ENCODE results near the genes PYGL, PTGDR, BMP4 and SAMD4A.

DNA sequence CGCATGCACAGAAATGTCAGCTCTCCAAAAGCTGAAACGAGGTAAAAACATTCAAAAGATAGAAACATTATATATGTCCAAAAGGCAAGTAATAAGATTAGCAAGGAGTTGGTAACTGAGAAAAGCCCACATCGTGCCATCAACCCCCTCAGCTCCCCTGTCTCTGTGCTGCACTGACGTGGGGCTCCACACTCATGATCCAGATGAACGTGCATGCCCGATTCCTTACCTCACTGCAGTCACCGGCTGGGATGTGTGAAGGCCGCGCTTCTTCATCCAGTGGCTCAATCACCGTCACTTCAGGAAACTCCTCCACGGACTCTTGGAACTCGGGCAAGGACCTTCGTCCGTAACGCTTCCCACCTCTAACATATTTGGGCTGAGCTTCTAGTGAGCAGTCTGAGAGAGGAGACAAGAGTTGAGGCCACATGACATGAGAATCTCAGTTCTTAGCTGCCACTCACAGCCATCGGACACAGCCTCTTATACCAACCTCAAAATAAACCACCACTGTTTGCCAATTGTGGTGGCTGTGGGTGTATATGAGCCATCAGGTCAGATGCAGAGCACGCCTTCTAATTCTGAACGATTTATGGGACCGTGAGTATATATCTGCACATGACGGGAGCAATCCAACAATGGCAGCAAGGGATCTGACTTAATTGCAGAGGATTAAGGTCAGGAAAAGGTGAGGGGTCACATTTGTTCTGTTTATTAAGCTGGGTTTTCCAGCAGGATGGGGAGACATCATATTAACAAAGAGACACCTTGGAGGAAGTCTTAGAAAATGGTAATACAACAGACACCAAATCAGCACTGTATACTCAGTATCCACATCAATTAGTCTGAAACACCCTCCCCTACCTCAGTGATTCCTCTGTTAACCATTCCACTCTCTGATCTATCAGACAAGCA lies 38.2 kb downstream of the NIN start:
- RRBS: no CpG with 5 or more reads among the region's 20 CpGs

DNA sequence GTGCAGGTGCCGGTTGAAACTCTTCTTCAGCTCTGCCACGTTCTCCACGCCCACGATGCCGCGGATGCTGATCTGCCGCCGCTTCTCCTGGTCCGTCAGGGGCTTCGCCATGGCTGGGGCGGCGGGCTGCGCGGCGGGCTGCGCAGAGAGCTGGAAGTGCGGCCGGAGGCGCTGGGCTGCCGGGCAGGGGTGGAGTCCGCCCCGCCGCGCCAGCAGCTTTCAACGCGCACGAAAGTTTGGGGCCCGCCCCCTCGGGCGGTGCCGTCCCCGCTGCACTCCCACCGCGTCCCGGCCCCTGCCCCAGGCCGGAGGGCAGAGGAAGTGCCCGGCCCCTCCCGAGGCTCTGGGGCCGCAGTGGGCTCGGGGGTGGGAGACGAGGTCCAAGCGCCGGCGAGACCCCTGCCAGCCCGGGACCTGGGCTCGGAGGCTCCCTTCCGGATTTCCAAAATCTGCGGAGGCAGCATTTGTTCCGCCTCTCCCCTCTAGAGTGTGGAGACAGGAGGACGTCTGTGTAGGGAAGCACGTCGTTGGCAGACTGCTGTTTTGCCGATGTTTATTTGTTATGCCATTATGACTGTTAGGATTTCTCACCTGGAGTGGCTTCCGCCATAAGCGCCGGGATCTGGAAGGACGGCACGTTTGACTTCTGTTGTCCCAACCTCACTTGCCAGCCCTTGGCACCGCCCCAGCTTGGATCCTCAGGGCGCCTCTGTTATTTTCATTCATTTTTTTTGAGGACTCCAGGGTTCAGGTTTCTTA lies at the start of gene PYGL:
PYGL (minus strand) TSS at position 191 of the 759 bp plus-strand sequence.
- RRBS: 2% methylated on average over 15 of the region's 60 CpGs

GRCh38 chr14:51398831-51399457 lies 158.9 kb downstream of the TMX1 start:
- RRBS: no CpG with 5 or more reads among the region's 5 CpGs

DNA sequence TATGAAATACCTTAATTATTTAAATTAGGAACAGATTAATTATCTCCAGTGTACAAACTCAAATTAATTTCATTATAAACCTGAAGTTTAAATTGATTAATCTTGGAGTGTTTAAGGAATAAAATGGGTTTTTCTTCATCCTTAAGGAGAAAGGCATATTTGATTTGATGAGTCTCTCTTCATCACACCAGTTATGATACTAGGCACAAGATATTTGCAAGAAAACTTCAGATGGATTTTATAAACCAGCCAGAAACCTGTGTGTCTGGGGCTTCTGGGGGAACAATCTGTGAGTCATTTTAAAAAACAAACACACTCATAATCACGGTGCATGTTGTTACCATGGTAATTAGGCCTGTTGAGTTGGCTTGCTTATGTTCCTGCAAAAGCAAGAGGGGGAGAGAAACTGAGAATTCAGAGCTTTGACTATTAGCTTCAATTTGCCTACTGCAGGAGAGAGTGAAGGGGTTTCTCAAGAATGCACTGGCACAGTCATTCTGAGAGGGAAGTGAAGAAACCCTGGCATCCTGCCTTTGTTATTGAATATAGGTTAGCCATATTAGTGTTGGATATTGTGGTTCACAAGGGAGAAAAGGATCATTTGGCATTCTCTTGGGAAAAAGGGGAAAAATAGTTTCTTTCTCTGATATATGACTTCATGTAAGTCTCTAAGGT lies 12.7 kb downstream of the GNG2 start:
- RRBS: no CpG with 5 or more reads among the region's 1 CpG

DNA sequence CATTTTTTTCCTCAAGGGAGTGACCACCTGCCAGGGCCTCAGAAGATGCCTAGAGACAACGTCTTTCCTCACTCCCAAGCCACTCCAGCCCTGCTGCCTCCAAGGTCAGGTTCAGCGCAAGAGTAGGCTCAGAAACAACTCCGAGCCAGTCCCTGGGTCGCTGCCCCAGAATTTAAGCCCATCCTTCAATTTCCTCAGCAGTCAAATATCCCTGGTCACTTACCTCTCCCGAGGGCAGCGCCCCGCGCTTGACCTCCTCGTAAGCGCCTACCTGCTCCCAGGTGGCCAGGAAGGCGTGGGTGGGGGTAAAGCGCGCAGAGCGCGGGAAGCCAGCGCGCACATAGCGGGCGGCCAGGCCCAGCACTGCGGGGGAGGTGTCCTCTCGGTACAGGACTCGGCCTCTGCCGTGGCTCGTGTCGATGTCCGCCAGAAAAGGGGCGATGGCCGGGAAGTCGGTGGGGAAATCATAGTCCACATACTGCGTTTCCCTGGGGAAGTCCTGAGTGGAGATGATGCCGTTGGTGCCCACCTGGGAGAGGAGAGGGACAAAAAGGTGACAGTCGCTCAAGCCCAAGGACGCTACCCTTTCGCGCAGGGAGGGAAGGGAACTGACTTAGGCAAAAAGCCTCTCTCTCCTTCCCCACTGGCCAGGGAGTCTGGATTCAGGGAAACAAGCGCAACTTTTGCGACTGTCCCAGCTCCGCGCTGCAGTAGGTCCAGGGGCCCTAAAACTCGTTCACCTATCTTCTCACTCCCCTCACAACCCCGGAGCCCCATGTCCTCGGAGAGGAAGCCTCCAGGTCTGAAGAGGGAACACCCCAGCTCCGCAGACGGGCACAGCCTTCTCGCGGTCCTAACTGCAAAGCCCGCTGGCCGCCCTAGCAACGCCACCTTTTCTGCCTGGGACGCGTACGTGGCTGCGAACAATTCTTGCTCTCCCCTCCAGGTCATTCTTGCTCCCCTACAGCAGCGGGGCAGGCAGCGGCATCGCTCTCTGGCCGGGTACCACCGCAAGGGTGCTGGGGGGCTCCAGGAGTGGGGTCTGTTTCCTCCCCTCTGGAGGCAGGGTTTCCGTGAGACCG lies 883 bp downstream of the NID2 start:
- RRBS: no CpG with 5 or more reads among the region's 60 CpGs

- RRBS: no CpG with 5 or more reads among the region's 63 CpGs
Measured at GRCh38 chr14:52267215-52268133, at the start of gene PTGDR. Gene PTGDR (plus strand): TSS chr14:52267698.

GRCh38 chr14:52268134-52269103 lies 921 bp downstream of the PTGDR start:
- RRBS: 76% methylated on average over 7 of the region's 61 CpGs

GRCh38 chr14:52314520-52315281 lies 589 bp downstream of the PTGER2 start:
- RRBS: 54% methylated on average over 14 of the region's 63 CpGs

- RRBS: no CpG with 5 or more reads among the region's 5 CpGs
Measured at GRCh38 chr14:52352521-52353027, 38.5 kb downstream of the PTGER2 start.

GRCh38 chr14:52706271-52706738 lies 695 bp upstream of the PSMC6 start:
- RRBS: no CpG with 5 or more reads among the region's 5 CpGs

DNA sequence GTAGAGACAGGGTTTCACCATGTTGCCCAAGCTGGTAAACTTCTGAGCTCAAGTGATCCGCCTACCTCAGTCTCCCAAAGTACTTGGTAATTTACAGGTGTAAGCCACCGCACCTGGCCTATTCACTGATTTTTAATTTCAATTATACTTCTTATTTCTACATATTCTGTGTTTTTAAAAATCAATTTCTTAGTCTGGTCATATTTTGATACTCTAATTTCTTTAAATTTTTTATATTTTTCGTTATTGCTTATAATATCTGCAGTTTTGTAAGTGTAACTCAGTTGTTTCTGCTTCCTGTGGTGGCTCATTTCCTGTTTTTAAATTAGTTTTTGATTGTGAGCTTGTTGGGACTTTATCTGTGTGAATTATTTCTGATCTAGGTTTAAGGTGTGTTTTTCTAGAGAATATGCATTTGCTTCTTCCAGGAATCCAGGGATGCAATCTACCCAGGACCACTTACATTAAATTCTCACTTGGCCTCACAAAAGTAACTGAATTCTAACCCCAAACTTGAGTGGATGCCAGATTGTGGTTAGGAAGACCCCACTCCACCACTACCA lies 11.7 kb downstream of the STYX start:
- RRBS: no CpG with 5 or more reads among the region's 3 CpGs

DNA sequence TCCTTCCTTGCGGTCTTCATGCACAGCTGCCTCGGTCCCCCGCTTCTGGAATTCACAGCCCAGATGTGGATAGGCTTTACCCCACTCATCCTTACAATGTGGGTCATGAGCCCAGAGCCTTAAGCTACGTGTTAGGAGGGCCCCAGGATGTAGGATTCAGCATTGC lies 239 bp upstream of the DDHD1 start:
- RRBS: no CpG with 5 or more reads among the region's 4 CpGs

DNA sequence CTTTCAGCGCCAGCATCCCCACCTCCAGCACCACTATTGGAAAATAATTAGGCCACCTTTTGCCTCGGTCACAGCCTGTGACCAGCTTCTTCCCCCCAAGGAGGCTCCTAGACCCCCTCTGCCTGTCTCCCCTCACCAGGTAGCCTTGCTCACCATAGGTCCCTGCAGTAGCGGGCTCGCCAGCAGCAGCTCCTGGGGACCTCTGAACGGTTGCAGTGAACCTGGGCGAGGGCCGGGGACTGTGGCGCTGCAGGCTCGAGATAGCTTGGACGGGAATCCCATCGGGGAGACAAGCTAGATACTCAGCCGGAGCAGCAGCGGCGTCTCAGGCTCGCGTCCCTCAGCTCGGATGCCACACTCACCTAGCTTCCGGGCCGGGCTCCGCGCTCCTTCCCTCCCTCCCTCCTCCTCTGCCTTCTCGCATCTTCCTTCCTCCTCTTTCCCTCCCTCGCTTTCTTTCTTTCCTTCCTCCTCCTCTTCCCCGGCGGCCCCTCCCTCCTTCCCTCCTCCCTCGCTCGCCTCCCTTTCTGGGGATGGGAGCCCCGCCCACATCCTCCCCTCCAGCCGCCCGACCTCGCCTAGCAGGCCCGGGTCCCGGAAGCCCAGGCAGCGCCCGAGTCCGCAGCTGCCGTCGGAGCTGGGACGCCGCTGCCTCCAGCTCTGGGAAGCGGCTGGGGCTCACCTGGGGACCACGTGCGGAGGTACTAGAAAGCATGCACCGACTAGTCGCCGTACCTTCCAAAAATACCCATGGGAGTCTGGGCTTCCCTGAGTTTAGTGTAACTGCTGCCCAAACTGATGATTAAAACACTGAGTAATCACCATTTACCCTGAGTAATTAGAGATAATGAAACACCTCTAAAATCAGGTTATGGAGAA lies at the start of gene BMP4:
BMP4 (minus strand) TSS at position 429 of the 879 bp plus-strand sequence.
- RRBS: 3% methylated on average over 17 of the region's 46 CpGs

DNA sequence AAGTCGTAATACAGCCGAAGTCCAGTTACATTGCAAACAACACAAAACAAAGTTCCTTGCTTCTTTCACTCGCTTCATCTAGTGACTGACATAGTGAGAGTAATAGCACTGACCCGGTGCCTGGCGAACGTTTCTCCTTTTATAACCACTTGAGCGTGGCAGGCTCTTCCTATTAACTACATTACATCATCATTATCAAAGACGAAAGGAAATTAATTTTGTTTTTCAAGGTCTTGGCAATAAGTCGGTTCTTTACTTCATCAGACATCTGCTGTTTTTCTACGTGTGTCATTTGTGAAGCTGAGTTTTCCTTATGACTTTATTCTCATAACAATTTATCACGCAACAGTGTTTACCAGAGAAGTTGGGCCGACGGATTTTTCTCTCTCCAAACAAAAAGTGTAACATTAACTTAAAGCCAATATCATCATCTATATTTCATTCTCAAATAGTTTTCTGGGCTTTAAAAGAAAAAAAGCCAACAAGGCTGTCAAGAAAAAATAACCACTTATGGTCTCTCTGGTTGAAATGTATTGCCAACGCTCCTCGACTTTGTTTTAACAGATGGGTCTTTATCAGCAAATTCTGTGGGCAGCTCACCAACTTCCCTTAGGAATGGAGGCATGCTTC lies 97.3 kb upstream of the CDKN3 start:
- RRBS: no CpG with 5 or more reads among the region's 15 CpGs

DNA sequence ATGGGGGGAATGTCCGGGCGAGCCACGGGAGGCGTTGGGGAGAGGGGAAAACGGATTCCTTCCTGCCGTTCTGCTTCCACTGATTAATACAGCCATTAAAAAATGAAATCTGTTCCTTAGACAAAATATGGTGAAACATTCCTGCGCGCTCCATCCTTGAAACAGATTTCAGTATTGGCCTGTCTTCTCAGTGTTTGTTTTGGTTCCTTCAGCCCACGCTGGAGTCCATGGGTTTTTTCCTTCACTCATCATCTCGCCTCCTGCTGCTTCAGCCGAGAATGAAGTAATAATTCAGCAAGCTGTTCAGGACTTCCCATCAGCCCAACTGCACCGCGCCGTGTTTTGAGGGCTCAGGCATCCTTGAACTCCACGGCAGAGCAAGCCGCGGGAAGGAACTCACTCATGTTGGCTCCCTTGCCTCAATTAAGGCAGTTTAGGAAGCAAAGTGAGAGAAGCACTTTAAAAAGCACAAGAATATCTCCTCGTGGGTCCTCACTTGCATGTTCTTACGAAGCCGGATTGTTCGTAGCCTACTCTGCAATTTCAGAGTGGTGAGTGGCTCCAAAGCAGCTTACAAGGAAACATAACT lies 47.6 kb upstream of the CDKN3 start:
- RRBS: no CpG with 5 or more reads among the region's 21 CpGs

- RRBS: no CpG with 5 or more reads among the region's 3 CpGs
Measured at GRCh38 chr14:54482878-54483587, 5.7 kb downstream of the GMFB start.

- RRBS: 1% methylated on average over 30 of the region's 119 CpGs
Measured at GRCh38 chr14:54566301-54567401, at the start of gene SAMD4A. Gene SAMD4A (plus strand): TSS chr14:54567128.

DNA sequence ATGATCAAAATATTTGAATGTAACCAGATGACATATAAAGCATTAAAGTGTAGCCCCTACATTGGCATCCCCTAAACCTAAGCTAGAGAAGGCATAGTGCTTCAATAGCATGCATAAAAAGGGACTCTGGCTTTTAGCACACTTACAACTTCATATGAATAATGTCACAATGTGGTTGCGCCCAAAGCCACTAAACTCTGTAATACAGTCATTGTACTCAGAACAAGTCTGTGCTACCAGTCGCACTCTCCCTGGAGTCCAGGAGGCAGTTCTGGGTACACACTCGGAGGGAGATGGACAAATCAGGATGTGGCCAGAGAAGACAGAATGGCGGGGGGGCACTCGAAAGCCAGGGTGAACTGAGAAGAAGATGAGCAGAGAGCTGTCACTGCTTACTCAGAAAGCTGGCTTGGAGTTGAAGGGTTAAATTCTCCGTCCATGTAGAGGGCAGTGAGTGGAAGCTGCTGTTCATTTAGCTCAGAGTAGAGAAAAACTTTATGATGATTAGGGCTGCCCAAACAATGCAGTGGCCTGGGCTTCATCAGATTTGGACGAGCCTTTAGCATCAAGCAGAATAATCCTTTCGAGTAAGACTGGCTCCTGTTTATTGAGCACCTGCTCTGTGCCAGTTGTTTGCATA lies 10.6 kb downstream of the SAMD4A start:
- RRBS: no CpG with 5 or more reads among the region's 8 CpGs

- RRBS: no CpG with 5 or more reads among the region's 4 CpGs
Measured at GRCh38 chr14:54627145-54627550, 60.2 kb downstream of the SAMD4A start.